AG10803 (cell line): ENCODE data around the gene TAF5L.

GRCh38 chr1:228140909-228141543, 947 bp downstream of the GUK1 start:
- RRBS, result 3% methylated on average over 9 of the region's 23 CpGs

- RRBS, result no CpG with 5 or more reads among the region's 10 CpGs
These were observed 16.2 kb upstream of the OBSCN start for GRCh38 chr1:228191621-228192152.

- RRBS, result no CpG with 5 or more reads among the region's 14 CpGs
These were observed 15.6 kb upstream of the OBSCN start for GRCh38 chr1:228192153-228192657.

DNA sequence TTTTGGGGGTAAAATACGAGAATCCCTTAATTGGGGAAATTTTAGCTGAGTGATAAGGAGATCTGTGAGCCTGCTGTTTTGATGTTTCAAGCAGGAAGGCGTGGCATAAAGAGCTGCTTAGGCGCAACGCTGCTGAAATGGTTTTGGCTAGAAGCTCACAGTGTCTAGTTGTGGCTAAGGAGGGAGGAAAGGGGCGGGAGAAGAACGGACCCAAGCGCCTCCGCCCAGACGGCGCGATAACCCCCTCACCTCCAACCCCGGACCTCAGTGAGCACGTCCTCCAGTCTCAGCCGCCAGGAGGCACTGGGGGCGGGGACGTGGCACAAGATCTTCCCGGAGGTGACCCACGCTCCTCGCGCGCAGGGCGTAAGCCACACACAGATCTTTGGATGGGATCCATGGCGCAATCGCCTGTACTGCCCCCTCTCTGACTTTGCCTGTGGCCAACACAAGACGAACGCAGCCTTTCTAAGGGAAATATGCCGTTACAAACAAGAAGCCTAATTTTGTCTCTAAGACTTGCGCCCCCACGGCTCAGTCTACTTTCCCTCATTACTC, 5.7 kb downstream of the H2BC26 start:
- RRBS, result 2% methylated on average over 6 of the region's 29 CpGs

- RRBS, result no CpG with 5 or more reads among the region's 4 CpGs
These were observed 3.3 kb downstream of the RNF187 start for GRCh38 chr1:228490212-228491092.

GRCh38 chr1:228810055-228810774, 74.9 kb downstream of the RHOU start:
- RRBS, result no CpG with 5 or more reads among the region's 5 CpGs

GRCh38 chr1:228830922-228831512, 95.7 kb downstream of the RHOU start:
- RRBS, result no CpG with 5 or more reads among the region's 7 CpGs

GRCh38 chr1:228989977-228990868, 254.9 kb downstream of the RHOU start:
- RRBS, result 7% methylated on average over 4 of the region's 14 CpGs

DNA sequence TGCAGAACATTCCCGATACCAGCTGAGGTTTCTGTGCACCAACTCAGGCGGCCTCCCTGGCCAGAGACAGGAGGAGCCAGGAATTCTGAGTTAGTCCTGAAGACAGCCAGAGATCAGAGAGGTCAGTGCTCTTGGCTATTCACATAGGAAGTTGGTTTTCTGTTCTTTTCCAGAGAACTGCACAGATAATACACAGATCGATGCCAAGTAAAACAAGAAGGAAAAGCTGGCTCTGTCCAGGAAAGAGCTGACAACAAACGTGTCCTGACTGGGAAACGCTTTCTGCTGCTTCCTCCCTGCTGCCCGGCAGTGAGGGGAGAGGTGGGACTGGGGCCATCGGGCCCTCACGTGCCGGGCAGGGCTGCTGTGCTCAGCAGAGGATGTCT, 211.3 kb upstream of the RAB4A start:
- RRBS, result 10% methylated on average over 4 of the region's 9 CpGs

- RRBS, result no CpG with 5 or more reads among the region's 9 CpGs
These were observed 149.0 kb upstream of the RAB4A start for GRCh38 chr1:229121838-229122329.

DNA sequence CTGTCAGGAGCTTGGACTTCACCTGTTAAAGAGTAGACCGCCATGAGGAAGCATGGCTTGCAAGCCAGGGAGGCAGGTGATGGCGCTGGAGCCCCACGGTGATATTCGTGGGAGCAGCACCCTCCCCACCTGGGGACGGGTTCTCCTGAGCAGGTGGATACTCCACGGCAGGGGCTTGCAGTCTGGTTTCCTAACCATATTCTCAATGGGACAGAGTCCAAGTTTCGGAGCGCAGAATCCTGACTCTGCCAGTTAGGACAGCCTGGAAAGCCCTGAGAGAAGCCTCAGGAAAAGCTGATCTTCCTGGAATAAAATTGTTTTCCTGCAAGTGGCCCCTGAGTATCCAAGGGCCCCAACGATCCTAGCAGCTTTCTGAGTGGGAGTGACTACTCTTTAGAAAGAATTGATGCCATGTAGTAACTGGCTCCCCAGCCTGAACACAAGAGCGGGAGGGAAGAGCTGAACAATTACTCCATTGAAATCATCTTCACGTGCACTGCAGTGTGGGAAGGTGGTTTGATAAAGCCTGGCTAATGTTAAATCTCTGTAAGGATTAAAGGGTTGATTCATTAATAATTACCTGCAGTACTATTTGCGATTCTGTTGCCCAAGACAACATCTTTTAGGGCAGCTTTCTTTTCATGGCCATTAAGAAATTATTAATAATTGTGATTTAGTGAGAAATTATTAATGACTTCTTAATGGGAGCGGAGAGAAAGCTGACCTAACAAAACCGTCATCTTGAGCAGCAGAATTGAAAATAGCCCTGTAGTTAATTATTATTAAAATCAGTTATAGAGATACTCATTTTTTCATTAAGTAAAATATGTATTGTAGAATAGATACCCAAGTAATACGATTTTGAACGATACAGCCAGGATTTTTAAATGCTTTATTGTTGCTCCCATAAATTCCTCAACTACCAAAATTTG, 146.1 kb upstream of the RAB4A start:
- RRBS, result no CpG with 5 or more reads among the region's 16 CpGs

- RRBS, result no CpG with 5 or more reads among the region's 9 CpGs
These were observed 106.1 kb upstream of the RAB4A start for GRCh38 chr1:229164777-229165334.

- RRBS, result no CpG with 5 or more reads among the region's 9 CpGs
These were observed 53.2 kb upstream of the RAB4A start for GRCh38 chr1:229217725-229218154.

DNA sequence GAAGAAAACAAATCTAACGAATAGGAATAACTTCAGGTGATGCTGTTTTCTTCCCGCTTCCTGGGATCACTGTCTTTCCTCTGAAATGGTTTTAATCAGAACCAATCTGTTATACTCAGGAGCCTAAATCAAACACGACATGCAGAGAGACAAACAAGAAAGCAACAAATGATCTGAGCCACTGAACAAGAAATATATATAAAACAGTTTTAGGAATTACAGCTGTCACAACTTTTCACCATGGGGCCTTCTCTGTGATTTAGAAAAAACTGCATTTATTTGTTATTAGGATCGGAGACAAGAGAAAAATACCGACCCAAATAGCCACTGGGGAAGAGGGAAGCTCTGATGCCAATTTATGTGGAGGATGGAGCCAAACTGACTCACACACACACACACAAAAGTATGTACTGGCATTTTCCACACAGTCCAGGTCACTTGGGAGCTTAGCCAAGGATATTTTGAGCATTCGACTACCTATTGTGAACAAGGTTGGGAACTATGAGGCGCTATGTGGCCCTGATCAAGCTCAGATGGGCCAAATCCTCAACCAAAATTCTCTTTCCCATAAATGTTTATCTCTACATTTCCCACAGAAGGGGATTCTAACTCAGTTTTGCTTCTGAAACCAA, 1.3 kb upstream of the RAB4A start:
- RRBS, result no CpG with 5 or more reads among the region's 7 CpGs

DNA sequence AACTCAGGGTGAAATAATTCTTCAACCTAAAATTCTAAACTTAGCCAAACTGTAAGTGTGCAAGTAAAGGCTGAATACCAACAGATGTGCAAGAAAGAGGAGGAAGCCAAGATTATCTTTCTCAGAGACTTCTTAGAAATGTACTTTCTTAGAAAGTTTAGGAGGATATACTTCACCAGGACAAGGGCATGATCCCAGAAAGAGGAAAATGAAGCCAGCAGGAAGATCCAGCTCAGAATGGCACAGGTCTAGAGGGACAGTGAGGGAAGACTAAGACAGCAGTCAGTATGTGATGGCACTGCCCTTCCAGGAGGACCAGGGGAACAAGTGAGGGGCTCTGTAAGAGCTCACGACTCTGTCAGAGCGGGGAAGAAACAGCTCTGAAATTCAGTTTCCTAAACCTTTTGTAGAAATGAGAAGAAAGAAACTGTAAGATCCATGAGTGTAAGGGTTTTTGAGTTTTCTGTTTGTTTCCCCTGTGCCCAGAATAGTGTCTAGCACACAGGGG, 20.3 kb downstream of the RAB4A start:
- RRBS, result no CpG with 5 or more reads among the region's 2 CpGs

GRCh38 chr1:229410687-229411587, 23.0 kb downstream of the ACTA1 start:
- RRBS, result no CpG with 5 or more reads among the region's 16 CpGs

DNA sequence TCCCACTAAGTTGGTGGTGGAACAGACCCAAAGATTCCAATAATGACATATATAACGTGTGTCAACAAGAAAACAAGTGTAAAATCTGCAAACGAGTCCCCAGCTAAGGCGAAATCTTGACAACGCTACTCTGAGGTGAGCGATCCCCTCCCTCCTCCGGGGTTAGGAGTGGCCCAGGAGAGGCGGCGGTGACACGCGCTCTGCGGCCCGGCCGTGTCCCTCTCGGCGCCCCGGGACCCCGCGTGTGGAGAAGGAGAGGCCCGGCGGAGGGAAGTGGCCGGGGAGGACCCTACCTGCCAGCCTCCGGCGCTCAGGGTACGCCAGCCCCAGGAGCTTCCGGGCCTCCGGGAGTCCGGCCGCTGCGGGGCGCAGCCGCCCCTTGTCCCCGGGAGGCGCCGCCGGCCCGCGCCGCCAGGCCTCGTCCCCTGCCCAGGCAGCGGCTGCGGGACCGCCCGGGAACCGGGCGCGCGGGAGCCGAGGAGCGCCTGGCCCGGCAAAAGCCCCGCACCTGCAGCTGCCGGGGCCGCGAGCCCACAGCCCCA, 593 bp downstream of the ABCB10 start:
- RRBS, result 2% methylated on average over 19 of the region's 54 CpGs

DNA sequence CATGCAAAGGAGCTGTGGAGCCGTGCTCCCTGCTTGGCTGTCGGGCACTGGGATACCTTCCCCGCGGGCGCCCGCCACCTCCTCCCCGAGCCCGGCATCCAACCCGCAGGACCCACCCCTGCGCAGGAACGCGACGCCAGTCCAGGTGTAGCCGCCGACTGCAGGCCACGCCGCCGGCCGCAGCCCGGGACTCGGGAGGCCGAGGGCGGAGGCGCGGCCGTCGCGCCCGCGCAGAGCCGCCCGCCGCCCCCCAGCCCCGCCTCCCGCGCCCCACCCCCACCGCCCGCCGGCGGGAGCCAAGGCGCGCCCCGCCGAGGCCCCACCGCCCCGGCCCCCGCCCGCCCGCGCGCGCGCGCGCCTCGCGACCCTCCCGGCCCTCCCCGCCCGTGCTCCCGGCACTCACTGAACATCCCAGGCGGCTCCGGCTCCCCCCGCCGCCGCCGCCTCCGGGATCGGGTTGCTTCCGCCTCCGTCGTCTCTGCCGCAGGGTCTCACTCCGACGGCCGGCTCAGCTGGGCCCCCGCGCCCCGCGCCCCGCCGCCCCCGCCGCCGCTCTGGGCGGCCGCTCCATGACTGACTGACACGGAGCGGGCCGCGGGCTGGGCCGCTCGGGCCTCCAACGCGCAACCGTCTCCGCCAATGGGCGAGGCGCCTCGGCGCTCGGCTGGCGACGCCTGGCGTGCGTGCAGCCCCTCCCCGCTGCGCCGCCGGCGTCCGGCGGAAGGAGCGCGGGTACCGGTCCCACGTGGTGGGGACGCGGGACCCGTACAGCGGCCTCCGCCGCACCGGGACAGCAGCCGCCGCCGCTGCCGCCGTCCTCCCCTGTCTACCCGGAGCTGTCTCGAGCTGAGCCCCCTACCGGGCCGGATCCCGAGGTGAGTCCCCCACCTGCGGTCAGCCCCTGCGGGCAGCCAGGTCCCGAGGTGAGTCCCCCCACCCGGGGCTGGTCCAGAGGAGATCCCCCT, at the start of gene TAF5L:
TAF5L (minus strand) TSS at position 641 of the 965 bp plus-strand sequence.
- RRBS, result 2% methylated on average over 65 of the region's 138 CpGs

- RRBS, result no CpG with 5 or more reads among the region's 7 CpGs
These were observed 169.6 kb upstream of the GALNT2 start for GRCh38 chr1:229897432-229897748.

- RRBS, result no CpG with 5 or more reads among the region's 4 CpGs
These were observed 36.5 kb downstream of the GALNT2 start for GRCh38 chr1:230103453-230104101.